Right ventricle myocardium (tissue), 1 donor: ENCODE measurements around a stretch of chr9.

DNA sequence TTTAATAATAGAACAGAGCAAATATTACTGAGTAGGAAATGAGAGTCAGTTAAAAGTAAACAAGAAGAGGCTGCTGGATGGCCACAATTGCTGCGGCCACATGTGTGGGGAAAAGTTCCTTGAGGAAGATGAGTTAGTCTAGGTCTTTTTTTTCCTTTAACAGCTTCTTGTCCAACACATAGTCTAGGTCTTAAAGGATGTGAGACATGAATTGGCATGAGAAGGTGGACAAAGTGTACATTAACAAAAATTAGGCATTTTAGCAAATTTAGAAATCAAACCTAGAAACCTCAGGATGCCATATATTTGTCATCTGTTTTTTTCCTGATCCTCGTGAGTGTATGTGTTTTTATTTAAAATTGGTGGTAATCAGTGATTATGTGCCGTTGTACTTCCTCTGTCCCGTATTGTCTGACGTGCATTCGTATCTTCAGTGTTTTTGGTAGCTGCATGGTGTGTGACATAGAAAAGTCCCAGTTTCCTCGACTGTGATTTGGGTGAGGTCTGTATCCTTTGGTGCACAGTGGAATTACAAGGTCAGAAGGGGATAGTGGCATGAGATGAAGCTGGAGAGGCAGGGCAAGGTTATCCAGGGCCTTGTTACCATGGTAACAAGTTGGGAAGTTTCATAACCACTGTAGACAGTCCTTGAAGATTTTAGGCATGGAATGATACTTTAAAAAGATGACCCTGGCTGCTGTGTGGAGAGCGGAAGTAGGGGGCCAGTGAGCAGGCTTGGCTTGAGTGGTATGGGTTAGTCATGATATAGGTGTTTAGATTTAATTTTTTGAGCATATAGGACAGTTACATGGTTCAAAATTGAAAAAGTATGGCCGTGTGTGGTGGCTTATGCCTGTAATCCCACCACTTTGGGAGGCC is 11.7 kb downstream of the EHMT1 start:
- PRO-cap, 2 experiments = no peak in any of the 2 experiments

DNA sequence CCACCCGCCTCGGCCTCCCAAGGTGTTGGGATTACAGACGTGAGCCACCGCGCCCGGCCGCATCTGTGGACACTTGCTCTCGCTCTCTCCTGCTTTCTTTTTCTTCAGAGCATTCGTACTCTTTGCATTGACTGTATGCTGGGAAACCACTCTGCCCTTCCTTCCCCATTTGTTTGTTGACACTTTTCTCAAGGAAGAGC is 28.9 kb downstream of the EHMT1 start:
- PRO-cap, 2 experiments = no peak in any of the 2 experiments

DNA sequence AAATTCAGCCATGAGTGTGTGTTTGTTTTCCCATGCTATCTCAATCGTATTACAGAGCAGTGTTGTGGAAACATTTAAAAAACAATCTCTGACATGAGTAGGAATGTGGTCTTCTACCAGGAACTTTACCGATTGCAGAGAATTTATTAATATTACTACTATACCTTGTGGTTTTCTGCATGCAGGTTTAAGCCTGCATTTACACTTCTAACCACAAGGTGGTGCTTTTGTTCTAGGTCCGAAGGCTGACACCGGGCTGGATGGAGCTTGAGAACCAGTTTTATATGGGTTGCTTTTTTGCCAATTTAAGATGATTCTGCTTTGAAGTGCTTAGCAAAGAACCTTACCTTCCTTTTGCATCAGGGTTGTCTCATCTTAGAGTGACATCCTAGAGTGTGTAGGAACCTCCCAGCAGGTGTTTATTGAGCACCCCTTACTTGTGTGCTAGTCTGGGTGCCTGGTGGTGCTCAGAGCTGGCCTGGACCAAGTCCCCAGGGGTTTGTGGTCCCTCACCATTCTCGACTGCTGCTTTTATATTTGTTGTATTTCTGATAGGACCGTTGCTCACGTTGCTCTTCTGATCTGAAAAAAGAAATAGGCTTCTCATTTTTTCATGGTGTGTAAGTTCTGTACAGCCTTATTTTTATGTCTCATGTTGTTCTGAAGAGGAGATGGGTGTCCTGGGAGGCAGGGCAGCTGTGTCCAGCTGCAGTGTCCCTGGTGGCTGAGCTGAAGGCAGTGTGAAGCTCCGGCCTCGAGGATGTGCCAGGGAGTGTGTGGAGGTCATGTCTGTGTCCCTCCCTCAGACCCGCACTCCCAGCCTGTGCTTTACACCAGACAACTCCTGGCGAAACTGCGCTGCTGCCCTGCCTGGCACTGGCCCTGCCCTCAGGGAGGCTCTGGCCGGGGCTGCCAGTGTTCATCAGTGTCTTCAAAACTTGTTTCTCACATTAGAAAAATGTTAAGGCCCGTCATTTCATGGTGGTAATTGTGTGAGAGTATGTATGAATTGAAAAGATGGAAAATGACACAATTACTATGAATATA is 54.3 kb downstream of the EHMT1 start:
- PRO-cap, 2 experiments = no peak in any of the 2 experiments

- PRO-cap, 2 experiments = no peak in any of the 2 experiments
Observed at GRCh38 chr9:138147519-138147906, 269.9 kb downstream of the CACNA1B start.